Pericardium (tissue), 1 donor: ENCODE measurements around a stretch of chr1.

DNA sequence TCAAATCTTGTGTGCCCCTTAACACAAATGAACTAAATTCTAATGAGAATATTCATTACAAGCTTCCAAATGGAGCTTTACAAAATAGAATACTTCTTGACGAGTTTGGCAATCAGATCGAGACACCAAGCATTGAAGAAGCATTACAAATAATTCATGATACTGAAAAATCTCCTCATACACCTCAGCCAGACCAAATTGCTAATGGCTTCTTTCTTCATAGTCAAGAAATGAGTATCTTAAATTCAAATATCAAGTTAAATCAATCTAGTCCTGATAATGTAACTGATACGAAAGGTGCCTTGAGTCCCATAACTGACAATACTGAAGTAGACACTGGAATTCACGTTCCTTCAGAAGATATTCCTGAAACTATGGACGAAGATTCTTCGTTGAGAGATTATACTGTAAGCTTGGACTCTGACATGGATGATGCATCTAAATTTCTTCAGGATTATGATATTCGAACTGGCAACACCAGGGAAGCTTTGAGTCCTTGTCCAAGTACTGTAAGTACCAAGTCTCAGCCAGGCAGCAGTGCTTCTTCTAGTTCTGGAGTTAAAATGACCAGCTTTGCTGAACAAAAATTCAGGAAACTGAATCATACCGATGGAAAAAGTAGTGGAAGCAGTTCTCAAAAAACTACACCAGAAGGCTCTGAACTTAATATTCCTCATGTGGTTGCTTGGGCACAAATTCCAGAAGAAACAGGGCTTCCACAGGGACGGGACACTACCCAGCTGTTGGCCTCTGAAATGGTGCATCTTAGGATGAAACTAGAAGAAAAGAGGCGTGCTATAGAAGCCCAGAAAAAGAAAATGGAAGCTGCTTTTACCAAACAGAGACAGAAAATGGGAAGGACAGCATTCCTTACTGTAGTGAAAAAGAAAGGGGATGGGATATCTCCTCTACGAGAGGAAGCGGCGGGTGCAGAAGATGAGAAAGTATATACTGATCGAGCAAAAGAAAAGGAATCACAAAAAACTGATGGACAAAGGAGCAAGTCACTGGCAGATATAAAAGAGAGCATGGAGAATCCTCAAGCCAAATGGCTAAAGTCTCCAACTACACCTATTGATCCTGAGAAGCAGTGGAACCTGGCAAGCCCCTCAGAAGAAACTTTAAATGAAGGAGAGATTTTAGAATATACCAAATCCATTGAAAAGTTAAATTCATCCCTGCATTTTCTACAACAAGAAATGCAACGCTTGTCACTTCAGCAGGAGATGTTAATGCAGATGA, 24.1 kb upstream of the GPR25 start:
- RRBS = no CpG with 5 or more reads among the region's 15 CpGs

DNA sequence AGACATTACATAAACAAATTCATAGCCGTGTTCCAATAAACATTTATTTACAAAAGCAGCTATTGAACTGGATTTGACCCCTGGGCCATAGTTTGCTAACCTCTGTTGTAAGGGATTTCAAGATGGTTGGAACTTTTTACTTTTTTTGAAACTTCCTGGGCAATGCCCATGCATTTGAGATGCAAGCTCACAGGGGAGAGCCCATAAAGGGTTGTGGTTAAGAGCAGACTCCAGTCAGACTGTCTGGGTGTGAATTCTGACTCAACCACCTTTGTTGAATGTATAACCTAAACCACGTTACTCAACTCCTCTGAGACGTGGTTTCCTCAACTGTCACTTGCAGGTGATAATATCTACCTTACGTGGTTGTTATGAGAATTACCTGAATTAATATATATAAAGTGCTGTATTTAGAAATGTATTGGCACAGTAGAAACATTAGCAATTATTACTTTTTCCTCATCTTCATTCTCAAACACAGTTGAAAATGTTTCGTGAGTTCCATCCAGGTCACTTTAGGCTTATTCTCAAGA, 11.1 kb downstream of the INAVA start:
- RRBS = no CpG with 5 or more reads among the region's 5 CpGs

DNA sequence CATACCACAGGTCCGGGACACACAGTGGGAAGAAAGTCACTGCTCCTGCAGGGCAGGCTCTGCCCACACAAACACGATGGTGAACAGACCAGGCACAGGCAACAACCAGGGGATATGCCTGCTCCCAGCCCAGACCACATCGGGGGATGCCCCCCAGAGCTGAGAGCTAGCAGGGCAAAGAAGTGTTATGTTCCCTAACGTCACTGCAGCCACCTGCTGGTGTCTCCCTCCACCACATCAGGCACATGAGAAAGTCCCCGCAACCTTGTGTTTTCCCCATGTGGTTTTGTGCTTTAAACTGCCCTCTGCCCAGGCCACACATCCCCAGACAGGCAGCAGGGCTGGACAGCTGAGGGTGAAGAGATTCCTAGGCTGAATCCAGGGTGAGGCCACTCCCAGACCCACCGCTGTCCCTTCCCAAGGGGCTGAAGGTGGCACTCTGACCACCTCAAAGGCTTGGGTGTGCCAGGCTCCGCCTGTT, 53.5 kb downstream of the KIF21B start:
- RRBS = no CpG with 5 or more reads among the region's 7 CpGs

GRCh38 chr1:201100062-201100578, 12.1 kb downstream of the CACNA1S start:
- RRBS = no CpG with 5 or more reads among the region's 11 CpGs

- RRBS = no CpG with 5 or more reads among the region's 4 CpGs
Measured at GRCh38 chr1:201177052-201177547, 13.5 kb upstream of the IGFN1 start.

DNA sequence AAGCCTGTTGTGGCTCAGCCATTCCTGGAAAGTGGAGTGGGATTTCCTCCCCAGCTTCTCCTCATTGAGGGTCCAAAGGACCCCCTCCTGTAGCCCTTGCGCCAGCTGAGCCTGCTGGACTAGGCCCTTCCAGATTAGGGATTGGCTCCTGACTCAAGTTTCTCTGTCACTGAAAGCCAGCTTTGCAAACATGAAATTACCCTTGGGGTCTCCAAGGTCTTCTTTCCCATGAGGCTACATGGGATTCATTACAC, 3.5 kb upstream of the IGFN1 start:
- RRBS = no CpG with 5 or more reads among the region's 1 CpG

- RRBS = no CpG with 5 or more reads among the region's 8 CpGs
Measured at GRCh38 chr1:201310382-201311123, 27.2 kb downstream of the PKP1 start.

DNA sequence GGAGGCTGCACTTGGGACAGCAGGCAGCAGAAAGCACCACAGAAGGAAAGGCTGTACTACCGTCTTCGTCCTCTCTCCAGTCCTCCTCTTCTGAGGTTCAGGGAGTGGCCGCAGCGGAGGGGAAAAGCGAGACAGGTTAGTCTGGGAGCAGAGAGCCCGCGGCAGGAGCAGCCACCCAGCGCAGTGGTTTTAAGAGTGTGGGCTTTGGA, 7.8 kb downstream of the TNNT2 start:
- RRBS = no CpG with 5 or more reads among the region's 8 CpGs

GRCh38 chr1:201377864-201378306, 405 bp upstream of the TNNT2 start:
- RRBS = no CpG with 5 or more reads among the region's 2 CpGs

- RRBS = no CpG with 5 or more reads among the region's 17 CpGs
Measured at GRCh38 chr1:201378307-201379379, 1.2 kb upstream of the TNNT2 start.

DNA sequence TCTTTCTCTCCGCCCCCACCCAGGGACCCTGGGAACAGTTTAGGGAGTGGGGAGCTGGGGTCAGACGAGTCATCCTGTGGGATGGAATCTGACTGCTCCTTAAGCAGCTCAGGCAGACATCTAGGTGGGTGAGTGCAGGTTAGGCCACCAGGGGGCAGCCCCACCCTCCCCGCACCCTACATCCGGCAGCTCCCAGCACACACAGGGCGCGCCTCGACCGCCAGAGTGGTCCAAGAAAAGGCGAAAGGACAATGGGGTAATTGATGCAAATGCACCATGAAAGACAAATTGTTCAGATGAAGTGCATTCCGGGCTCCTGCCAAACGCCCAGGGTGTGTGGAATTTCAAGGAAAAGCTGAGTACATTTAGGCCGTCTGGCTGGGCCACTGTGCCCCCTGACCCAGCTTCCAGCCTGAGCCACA, 20.8 kb downstream of the PHLDA3 start:
- RRBS = no CpG with 5 or more reads among the region's 12 CpGs

DNA sequence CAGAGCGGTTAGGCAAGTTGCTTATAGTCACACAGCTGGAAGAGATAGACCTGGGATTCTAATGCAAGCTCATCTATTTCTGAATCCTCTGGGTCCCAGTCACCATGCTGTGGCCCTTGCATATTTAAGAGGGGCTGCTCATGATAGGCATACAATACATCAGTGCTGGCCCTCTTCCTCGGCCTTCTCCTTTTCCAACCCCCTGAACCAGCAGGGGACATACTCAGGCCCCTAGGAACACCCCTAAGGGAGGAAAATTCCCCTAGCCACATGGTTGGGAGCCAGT, 7.0 kb downstream of the CSRP1 start:
- RRBS = no CpG with 5 or more reads among the region's 2 CpGs

GRCh38 chr1:201555467-201555930, 16.6 kb downstream of the NAV1 start:
- RRBS = no CpG with 5 or more reads among the region's 9 CpGs

DNA sequence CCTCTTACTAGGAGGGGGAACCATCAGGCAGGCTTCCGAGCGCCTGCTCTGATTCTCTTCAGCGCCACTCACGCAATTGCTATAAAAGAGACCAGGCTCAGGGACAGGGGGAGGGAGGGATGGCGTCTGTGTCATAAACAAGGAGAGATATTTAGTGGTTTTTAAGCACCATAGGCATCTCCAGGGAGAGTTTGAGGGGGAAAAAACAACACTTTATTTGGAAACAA, 60.6 kb downstream of the NAV1 start:
- RRBS = no CpG with 5 or more reads among the region's 5 CpGs

DNA sequence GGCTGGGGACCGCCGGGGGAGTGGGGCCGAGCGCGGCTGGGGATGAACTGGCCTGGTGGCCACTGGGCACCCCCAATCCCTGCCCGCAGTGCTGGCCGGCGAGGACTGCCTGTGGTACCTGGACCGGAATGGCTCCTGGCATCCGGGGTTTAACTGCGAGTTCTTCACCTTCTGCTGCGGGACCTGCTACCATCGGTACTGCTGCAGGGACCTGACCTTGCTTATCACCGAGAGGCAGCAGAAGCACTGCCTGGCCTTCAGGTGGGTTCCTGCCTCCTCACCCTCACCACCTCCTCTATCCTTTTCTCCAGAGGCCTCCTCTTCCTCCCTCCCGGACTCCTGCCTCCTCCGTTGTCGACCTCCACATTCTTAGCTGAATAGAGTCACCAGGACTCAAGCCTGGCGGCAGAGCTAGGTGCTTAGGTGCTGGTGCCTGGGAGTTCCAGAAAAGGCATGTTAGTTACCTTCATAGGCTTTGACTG, 699 bp downstream of the SHISA4 start:
- RRBS = 17% methylated on average over 7 of the region's 18 CpGs

DNA sequence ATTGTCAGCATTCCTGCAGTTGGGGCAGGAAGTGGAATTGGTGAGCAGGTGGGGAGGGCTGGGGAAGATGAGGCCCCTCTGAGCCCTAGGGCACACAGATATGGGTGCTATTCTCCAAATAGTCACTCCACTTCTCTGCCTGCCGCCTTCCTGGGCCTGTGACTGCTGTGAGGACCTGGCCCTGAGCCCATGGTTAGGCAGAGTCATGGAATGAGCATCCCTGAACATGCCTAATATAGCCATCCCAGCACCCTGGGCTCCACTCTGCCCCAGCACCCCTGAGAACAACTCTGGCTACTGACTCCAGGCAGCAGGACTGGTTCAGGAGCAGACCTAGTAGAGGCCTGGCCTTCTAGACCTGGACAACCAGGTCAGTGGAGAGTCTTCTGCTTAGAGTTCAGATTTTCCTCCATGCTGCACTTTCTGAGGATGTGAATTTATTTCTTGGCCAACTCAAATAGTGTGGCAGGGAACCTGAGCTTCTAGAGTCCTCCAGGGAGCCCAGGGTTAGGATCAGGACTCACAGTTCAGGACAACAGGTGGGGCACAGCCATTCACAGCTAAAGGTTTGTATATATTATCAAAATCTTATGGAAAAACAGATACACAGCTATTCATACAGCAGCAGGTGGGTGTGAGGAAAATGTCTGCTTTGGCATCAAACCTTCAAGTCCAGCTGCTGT, 8.5 kb downstream of the SHISA4 start:
- RRBS = no CpG with 5 or more reads among the region's 1 CpG

- RRBS = no CpG with 5 or more reads among the region's 15 CpGs
Measured at GRCh38 chr1:201915278-201916022, 26.8 kb downstream of the SHISA4 start.

DNA sequence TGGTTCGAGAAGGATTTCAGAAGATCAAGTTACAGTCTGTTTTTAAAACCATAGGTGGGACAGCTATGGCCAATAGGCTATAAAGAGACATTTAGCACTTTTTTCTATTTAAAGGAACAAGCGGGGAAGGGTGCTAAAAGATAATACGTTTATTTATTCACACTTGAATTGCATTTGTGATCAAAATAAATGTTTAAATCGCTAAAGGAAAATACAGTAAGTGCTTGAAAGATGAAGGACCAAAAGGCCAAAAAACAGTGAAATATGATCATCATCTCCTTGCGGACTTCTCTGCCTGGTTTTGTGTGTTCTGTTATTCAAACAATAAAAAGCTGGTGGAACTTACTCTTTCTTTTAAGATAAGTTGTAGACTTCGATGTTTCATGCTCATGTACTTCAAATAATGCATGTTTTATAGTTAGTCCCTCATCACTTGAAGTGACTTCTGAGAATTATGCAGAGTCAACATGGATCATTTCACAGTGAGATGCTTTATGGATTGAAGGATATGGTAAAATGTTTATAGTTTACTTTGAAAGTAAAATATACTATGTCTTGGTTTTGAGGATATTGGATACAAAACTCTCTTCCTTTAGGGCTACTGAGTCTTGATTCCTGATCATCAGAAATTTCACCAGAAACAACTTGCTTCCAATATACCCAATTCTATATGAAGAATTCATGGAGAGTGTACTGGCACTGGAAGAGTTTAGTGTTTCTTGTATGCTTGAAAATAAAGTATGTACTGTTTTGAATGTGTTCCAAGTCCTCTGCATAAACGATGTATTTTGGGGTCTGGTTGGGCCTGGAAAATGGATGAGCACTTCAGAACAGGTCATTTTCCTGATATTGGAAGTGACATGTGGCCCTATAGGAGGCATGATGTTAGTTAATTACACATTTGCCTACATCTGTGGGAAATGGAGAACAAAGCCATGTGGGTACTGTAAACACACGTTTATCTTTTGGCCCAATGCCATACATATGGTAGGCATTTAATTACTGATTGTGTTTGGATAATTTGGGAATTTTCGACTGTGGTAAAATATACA, 12.5 kb upstream of the RNPEP start:
- RRBS = no CpG with 5 or more reads among the region's 9 CpGs

DNA sequence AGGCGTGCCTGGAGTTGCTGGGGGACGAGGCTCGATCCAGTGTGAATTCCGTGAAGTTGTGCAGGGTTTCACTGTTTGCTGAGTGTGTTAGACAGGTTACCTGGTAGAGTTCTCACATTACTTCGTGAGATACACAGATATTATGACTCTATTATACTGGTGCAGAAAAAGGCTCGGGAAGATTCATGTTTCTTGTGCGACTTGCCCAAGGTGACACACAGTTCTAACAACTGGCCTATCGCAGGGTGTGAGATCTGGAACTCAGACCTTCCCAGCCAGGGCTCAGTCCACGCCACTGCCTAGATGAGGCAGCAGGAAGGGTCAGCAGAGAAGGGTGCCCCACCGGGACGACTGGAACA, 395 bp upstream of the RNPEP start:
- RRBS = 3% methylated on average over 2 of the region's 11 CpGs

GRCh38 chr1:201982825-201983945, 737 bp downstream of the RNPEP start:
- RRBS = 2% methylated on average over 10 of the region's 66 CpGs